Sternocleidomastoid (tissue), 1 donor: Measurements from ENCODE around the genes OR4D5, OR8A1, PATE1 and DDX25.

- PRO-cap: no peak
Measured at GRCh38 chr11:123525464-123526096, 95.5 kb downstream of the GRAMD1B start.

- PRO-cap: no peak
Measured at GRCh38 chr11:123586872-123587445, 67.5 kb downstream of the SCN3B start.

- PRO-cap: no peak
Measured at GRCh38 chr11:123655397-123655691, 920 bp upstream of the SCN3B start.

GRCh38 chr11:123939298-123939802 lies at the start of gene OR4D5:
Gene OR4D5 (plus strand): TSS chr11:123939617.
- PRO-cap: no peak

GRCh38 chr11:124075615-124076836 lies 34.9 kb upstream of the OR10G7 start:
- PRO-cap: unidirectional peak, plus-strand start at chr11:124076306; unidirectional peak, minus-strand start at chr11:124076466

- PRO-cap: no peak
Measured at GRCh38 chr11:124113833-124114441, 1.3 kb upstream of the VWA5A start.

DNA sequence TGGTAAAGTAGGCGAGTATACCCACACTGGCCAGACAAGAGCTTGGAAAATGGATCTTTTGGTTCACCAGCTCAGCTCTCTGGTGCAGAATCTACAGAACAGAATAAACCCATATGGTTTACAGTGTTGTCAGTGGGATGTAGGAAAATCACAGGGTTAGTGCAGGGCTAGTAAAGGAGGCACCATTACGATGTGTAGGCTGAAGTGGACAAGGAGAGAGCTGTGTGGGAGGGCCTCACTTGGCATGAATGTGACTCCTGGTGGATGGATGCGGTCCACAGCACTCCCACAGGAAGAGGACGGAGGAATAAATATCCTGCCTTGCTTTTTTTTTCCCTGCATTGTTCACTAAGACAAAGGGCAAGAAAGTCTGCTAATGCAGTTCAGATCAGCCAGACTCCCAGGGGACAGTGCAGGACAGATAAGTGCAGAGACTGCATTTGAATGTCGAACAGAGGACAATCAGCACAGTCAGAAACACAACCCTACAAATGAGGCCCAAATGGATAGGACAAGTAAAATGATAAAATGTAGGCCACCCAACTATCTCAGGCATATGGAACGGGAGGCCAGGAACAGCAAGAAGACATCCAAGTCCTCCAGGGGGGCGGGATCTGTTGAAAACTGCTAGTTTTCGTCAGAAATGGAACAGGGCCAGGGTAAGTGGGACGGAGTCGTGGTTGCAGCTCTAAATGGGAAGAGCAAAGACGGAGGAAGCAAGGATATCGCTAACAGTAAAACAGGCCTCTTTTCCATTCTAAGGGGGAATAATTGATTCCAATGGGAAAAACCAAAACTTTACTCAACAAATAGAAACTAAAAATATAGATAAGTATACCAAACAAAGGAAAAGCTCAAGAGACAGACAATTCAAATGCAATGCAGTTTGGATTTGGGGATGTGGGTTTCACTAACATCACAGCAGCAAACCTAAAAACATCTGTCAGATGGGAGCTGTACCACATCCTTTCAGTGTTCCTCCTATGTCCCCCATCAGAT lies 25.2 kb upstream of the OR8B8 start:
- PRO-cap: no peak

GRCh38 chr11:124569600-124570172 lies at the start of gene OR8A1:
Gene OR8A1 (plus strand): TSS chr11:124569997.
- PRO-cap: no peak

DNA sequence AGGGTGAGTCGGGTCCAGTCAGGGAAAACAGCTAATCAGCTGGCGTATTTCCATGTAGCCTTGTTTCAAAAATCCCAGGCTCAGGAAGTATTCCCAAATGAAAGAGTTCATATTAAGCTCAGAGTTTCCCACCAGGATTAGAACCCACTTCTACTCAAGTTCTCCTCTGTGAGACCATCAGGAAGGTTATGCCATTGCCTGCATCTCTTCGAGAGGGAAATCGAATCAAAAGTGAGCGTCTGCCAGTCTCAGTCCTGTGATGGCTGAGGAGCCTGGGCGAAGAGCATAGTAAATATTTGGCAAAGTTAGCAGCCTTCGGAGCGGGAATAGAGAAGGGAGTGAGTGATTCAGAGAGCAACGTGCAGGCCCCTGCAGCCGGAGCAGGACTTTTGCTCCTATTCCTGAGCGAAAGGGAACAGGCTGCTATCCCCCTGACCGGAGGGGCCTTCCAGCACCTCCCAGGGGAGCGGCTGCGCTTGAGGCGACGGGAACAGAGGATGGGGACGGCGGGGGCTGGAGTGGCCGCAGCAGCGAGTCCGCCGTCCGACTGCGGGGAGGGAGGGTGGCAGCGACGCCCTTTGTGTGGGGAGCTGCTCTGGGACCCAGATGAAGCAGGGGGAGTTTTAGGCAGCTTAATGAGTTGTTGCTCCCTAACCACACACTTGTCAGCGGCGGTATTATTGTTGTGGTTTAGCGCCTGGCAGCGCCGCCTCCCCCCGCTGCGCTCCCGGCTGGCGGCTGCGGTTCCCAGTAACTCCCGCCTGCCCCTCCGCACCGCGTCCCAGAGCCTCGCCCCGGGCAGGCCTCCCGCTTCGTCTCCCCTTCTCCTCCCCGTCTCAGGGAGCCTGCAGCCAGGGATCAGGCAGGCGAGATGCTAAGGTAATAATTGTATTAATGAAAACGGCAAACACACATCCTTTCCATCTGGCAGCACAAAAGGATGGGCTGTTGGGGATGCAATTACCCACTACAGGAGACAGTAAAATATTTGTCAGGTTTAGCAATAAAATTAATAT lies 21.7 kb upstream of the NRGN start:
- PRO-cap: bidirectional peak, plus-strand start at position 493 of the sequence, minus-strand start at position 460 of the sequence; unidirectional peak, minus-strand start at position 549 of the sequence; unidirectional peak, minus-strand start at position 608 of the sequence

GRCh38 chr11:124748930-124749920 lies 2.8 kb downstream of the VSIG2 start:
- PRO-cap: no peak

- PRO-cap: no peak
Measured at GRCh38 chr11:124863034-124863360, 2.2 kb upstream of the ROBO3 start.

- PRO-cap: no peak
Measured at GRCh38 chr11:124891066-124891665, 6.5 kb downstream of the ROBO4 start.

DNA sequence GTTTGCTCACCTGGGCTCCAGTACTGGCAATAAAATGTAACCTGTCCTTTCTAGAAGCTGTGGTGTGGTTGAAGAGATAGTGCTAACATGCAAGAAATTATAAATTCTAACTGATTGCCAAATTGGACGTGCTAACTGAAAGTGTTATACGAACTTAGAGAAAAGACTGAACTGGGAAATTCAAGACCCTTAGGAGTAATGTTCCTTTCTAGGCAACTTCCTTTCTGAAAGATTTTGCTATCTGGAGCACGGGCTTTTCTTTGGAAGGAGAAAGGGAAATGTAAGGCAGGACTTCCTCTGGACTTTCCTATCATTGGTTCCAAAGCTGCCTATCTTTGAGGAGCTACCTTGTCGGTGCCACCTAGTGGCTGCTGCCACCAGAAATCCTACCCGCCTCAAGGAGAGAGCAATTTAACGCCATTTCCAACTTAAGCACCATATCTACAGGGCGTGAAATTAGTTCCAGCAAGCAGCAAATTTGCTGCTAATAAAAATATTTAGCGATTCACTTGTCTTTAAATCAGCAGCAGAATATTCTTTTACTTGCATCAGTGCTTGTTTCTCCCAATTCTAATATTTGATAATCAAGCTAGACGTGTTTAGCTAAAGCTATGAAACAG lies 12.7 kb upstream of the TMEM218 start:
- PRO-cap: unidirectional peak, minus-strand start at position 226 of the sequence

DNA sequence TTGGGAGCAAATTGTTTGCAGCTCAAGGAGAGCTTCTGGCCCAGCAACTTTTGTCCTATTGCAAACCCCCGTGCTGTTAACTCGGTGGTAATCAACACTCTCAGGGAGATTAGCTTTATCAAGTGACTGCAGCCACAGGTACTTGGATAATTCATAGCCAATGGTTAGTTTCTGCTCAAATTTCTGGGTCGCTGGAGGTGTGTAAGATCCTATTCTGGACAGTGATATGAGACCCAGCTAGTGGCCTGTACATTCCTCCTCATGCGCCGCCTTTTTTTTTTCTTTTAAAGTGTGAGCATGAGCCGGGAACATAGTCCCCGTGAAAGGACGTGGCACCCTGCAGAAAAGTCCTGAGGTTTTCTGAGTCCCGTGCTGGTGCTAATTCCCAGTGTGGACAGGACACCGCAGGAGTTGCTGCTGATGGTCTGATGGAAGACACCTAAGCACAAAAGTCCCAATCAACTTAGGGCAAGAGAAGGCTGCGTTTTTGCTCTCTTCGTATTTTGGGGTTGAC lies 24.1 kb downstream of the PKNOX2 start:
- PRO-cap: no peak

GRCh38 chr11:125253913-125254390 lies 89.4 kb downstream of the PKNOX2 start:
- PRO-cap: no peak

GRCh38 chr11:125262877-125263926 lies 98.7 kb downstream of the PKNOX2 start:
- PRO-cap: no peak

- PRO-cap: no peak
Measured at GRCh38 chr11:125338335-125339554, 157.3 kb downstream of the FEZ1 start.

DNA sequence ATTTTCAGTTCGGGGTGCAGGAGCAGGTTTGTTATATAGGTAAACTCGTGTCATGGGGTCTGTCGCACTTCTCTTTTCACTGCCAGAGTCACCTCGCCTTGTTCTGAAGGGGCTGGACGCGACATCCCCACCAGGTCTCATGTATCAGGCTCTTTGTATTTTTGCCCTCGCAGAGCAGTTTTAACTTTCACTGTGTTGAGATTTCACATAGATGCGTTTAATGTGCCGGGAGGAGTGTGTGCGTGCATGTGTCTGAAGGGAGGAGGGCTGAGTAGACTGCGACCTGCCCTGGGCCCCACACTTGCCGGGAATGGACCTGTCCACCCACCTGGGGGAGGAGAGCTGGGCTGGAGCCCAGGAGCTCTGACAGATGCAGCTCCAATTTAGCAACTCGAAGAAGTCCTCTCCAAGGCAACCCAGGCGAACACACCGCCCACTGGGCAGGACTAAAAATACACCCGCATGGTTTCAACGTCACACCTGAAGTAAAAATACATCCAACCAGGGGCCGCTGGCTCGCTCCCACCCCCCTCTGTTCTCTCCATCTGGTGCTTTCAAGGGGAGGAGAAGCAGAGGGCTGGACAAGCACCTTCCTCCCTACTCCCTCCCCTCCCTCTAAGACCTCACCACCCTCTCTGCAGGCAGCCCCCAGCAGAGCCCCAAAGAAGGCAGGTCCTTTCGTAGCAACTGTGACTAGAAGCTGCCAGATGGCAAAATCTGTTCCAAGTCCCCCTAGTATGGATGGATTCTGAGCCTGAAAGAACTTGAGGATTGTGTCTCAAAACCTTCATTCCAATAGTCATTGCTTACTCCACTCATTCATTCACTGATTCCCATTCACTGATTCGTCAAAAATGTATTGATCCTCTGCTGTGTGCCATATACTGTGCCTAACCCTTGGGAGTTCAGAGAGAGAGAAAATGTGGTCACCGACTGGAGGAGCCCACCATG lies 119.9 kb downstream of the FEZ1 start:
- PRO-cap: no peak

DNA sequence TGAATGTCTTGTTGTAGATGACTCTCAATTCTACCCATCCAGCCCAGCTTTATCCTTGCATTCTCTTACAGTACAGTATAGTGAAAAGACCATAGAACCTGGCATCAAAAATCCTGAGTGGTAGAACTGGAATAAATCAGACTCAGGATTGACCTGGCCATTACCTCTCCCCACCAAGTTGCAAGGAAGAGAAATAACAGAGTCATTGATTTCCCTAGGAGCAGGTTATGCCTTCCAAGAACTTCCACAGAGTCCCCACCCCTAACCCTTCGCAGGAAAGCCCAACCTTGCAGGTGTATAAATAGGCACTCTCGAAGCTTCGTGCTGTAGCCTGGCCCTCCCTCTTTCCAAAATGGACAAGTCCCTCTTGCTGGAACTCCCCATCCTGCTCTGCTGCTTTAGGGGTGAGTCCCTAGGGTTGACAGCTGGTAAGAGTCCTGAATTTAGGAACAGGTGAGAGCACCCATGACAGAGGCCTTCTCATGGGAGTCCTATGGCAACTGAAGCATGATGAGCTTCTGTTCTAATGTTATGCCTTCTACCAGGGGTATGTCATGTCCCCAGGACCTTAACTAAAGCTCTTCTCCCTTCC lies at the start of gene PATE1:
Gene PATE1 (plus strand): TSS at position 327 of the 592 bp plus-strand sequence.
- PRO-cap: no peak

DNA sequence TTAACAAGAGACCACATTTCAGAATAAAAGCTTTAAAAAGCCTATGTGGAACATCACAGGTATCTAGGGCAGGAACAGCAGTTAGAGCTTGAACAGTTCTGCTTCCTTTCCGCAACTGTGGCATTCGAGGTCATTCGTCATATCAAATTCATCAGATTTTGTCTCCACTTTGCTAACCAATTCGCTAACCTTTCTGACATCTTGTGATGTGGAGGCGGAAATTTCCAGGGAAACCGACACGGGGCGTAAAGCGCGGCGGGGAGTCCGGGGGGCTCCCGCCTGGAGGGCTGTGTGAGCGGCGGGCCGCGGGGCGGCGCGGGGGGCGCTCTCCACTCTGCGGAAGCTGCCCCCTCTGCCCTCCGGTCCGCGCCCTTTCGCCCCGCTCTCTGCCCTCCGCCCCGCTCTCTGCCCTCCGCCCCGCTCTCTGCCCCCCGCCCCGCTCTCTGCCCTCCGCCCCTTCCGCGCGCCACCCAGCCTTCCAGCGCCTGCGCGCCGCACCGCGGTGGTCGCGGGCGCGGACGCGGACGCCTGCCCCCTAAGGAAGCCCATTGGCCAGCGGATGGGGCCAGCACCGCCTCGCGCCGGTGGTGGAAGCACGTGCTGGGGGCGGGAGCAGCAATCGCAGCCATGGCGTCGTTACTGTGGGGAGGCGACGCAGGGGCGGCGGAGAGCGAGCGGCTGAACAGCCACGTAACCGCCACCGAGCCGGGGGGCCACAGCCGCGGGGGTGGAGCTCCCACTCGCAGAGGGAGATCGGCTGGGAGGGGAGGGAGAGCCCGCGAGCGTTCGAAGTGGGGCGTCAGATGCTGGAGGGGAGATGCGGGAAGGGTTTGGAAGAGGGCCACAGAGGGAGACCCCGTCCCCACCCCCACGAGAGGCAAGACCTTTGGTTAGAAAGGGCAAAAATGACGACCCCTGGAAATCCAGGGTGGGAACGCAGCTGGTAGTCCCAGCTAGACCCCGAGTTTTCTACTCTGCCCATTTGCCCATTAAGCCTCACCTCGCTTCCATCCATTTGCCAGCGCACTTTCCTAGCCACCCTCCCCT lies at the start of gene DDX25:
Gene DDX25 (plus strand): TSS at position 618 of the 1,047 bp plus-strand sequence.
- PRO-cap: no peak